Caco-2 (cell line): ENCODE measurements around the genes ANKLE1 and CCDC194.

DNA sequence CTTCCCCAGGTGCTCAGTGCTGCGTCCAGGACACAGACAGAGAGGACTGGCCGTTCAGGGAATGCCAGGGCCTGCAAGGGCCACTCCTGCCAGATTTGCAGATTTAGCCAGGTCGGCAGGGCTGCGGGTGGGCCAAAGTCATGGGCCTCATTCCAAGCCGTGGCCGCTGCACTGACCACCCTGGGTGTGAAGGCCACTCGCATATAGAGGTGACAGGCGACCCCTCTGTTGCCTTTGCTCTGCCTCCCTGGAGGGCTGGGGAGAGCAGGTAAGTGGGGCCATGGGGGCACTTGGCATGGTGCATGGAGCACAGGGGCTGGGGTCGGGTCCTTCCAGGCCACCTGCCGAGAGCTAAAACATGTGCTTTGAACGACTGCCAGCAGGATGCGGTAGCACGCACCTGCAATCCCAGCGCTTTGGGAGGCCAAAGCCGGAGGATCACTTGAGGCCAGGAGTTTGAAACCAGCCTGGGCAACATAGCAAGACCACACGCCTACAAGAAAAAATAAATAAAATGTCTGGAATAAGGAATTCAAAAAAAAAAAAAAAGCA lies 37.1 kb upstream of the USE1 start:
- PRO-cap, result no peak
- RRBS, result no CpG with 5 or more reads among the region's 16 CpGs

- PRO-cap, result no peak
- RRBS, result no CpG with 5 or more reads among the region's 27 CpGs
These were observed 13.3 kb upstream of the USE1 start for GRCh38 chr19:17201657-17202393.

- PRO-cap, result no peak
- RRBS, result no CpG with 5 or more reads among the region's 37 CpGs
These were observed 9.4 kb upstream of the USE1 start for GRCh38 chr19:17205510-17206422.

- PRO-cap, result bidirectional peak, plus-strand start at chr19:17282063, minus-strand start at chr19:17281789
- RRBS, result 15% methylated on average over 31 of the region's 70 CpGs
These were observed at the start of gene ANKLE1 for GRCh38 chr19:17281405-17282241. TSS of gene ANKLE1 (plus strand) at chr19:17281901.

- PRO-cap, result no peak
- RRBS, result 94% methylated on average over 2 of the region's 3 CpGs
These were observed 7.1 kb downstream of the ABHD8 start for GRCh38 chr19:17296200-17296519.

GRCh38 chr19:17390409-17391528 lies 3.2 kb downstream of the CCDC194 start:
- PRO-cap, result no peak
- RRBS, result 22% methylated on average over 29 of the region's 92 CpGs

DNA sequence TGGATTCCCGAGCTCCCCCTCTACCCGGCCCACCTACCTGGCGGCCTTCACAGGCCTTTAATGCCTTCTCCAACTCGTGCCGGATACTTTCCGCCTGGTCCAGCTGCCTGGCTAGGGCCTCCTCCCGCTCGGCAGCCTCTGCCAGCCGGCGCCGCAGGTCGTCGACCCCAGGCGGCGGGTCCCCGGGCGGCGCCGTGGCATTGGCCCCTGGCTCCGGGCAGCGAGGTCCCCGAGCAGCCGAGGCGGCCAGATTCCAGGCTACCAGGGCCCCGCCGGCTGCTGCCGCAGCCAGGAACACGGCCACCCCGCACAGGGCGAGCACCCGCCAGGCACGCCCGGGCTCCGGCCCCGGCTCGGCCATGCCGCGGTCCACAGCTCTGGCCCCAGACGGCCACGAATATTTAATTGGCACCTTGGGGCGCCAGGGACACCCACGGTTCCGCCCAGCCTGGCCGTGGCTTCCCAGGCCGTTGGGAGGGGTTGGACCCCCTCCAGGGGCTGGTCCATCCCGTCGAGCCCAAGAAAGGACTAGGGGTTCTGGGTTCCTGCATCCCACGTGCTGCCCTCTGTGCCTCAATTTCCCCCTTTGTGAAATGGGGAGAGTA lies at the start of gene CCDC194:
Gene CCDC194, minus strand, starts transcription at position 399 of the 605 bp plus-strand sequence.
- PRO-cap, result no peak
- RRBS, result 89% methylated on average over 29 of the region's 48 CpGs

DNA sequence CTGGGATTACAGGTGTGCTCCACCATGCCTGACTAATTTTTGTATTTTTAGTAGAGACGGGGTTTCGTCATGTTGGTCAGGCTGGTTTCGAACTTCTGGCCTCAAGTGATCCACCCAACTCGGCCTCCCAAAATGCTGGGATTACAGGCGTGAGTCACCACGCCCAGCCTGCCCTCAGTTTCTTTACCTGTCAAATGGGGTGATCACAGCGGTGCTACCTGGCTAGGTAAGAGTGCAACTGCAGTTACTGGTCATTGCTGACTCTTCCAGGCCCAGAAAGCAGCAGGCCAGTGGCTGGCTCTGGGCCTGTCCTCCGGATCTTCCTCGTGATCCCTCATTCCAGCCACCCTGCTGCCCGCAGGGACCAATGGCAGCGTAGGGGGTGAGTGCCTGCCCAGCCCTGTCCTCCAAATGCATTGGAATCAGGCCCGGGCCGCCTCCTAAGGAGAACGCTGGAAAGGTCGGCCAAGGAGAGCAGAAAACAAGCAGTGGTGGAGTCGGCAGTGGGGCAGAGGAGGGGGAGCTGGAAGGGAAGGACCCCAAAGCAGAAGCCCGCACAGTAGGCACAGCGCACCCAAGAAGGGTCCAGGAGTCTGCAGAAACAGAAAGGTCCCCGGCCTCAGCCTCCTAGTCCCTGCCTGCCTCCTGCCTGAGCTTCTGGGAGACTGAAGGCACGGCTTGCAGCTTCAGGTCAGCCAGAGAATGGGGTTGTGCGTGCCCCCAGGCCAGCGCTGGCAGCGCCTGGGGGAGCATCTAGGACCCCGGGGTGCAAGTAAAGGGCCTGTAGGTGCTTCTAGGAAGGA lies 1.8 kb upstream of the SLC27A1 start:
- PRO-cap, result no peak
- RRBS, result 89% methylated on average over 3 of the region's 24 CpGs

DNA sequence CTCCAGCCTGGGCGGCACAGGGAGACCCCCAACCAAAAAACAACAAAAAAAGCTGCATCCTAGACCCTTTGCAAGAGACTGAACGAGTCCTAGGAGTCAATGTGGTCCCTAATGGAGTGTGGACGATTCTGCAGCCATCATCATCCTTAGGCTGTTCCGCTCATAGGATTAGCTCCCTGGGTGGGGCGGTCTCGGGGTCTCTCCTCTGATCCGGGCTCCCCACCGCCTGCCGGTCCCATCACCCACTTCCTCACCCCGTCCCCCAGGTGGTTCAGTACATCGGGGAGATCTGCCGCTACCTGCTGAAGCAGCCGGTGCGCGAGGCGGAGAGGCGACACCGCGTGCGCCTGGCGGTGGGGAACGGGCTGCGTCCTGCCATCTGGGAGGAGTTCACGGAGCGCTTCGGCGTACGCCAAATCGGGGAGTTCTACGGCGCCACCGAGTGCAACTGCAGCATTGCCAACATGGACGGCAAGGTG lies 14.4 kb upstream of the PGLS start:
- PRO-cap, result no peak
- RRBS, result 95% methylated on average over 5 of the region's 33 CpGs

DNA sequence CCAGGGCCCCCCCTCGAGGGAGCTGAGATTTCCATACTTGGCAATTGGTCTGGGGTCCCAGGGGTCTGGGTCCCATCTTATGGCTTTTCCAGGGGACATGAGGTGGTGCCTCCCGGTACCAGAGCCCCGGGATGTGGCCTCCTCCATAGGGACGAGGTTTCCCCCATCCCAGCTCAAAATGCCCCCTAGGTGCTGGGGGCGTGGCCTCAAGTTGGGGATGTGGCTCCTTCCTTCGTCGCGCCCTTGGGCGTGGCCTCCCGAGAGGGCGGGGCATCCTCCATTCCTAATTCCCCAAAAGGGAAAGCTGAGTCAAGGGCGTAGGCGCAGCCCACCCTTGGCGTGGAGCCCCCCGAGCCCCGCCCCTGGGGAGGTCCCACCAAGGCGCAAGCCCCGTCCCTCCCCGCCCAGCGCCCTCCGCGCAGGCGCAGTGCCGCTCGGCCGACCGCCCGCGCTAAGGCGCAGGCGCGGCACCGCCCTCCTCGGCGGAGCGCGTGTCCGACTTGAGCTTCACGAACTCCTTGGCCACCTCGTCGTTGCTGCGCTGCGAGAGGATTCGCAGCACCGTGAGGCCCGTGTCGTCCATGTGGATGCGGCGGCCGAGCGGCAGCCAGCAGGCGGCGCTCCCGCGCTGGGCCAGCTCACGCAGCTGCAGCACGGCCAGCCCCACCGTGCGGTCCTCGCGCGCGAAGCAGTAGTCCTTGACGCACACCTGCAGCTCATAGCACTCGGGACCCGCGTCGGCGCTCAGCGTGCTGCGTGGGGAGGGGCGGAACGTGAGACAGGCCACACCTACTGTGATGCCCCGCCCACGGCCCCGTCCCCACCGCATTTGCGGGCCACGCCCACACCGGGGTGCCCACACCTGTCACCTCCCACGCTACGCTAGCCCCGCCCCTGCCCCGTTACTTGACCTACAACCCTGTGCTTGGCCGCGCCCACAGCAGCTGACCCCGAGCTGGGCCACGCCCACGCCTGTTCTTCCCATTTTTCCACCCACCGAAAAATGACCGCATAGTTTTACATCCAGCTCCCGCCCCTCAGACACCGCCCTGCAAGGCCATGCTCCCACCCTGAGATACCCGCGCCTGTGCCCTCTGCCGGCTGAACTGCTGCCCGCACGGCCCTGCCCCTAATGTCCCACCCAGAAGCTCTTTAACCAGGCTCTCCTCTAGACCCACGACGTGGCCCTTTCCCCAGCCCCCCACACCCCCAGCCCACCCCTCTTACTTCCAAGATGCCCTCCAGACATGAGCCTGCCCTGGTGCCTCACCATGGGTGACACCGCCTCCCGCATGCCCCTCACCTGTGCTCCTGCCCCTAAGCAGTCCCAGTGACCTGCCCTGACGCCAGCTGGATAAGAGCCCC lies 50.6 kb downstream of the COLGALT1 start:
- PRO-cap, result bidirectional peak, plus-strand start at position 470 of the sequence, minus-strand start at position 583 of the sequence; unidirectional peak, minus-strand start at position 720 of the sequence
- RRBS, result no CpG with 5 or more reads among the region's 103 CpGs

GRCh38 chr19:17687118-17687777 lies 906 bp downstream of the UNC13A start:
- PRO-cap, result no peak
- RRBS, result no CpG with 5 or more reads among the region's 25 CpGs

DNA sequence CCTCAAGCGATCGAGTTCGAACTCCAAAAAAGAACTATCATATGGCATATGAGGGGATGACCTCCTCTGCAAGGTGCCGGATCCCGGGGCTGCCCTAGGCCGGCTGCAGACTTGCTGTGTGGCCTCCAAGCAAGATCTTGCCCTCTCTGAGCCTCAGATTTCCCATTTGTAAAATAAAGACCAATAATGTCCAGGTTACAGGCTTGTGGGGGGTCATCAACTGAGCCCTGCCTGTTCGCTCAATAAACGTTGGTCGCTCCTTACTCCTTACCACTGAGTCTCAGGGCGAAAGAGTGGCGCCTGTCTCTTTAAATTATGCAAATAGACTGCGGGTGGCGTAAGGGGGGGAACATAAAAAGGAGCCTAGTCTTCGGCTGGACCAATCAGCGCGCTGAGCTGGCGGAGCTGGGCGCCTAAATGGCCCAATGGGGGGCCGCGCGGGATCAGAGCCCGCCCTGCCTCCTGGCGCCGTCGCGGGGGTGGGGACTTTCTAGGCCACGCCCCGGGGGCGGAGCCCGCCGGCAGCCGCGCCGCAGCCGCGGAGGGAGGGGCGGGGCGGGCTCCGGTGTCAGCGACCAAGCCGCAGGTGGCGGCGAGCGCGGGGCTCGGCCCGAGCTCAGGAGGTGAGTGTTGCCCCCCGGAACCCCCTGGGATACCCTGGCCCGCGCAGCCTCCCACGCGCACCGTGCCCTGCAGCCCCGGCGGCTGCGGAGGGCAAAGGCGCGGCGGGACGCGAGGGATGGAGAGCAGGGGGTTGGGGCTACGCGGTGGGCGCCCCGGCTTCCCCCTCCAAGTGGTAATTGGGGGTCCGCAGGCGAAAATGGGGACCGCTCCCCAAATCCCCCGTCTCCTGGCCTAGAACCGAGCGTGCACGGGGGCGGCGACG lies 3.8 kb upstream of the FCHO1 start:
- PRO-cap, result no peak
- RRBS, result 4% methylated on average over 34 of the region's 75 CpGs

DNA sequence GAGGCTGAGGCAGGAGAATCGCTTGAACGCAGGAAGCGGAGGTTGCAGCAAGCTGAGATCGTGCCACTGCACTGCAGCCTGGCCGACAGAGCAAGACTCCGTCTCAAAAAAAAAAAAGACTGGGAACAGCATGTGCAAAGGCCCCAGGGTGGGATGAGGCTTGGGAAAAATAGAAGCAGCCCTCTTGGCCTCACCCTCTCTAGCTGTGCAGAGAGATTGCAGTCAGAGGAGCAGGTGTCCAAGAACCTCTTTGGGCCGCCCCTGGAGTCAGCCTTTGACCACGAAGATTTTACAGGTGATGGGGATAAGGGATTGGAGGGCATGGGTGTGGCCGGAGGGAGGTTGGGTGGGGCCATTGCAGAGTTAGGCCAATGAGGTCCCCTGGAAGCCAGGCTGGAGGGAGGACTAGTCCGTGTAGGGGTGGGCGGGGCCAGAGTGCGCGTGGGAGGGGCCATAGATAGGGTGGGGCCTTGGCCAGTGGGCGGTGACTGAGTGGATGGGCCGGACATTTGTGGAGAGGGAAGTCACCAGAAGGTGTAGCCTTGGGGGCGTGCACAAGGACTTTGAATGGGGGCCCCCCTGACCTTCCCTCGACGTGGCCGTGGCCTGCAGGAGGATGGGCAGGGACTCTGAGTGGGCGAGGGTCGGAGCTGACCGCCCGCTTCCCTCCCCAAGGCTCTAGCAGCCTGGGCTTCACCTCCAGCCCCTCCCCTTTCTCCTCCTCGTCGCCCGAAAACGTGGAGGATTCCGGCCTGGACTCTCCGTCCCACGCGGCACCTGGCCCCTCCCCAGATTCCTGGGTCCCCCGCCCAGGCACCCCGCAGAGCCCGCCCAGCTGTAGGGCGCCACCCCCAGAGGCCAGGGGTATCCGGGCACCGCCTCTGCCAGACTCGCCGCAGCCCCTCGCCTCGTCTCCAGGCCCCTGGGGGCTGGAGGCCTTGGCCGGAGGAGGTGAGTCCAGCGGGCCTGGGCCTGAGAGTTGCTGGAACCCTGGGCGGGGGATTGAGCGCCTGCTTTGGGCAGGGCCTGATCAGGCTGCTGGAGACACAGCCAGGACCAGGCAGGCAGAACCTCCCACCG lies 16.7 kb upstream of the B3GNT3 start:
- PRO-cap, result no peak
- RRBS, result 95% methylated on average over 6 of the region's 46 CpGs

DNA sequence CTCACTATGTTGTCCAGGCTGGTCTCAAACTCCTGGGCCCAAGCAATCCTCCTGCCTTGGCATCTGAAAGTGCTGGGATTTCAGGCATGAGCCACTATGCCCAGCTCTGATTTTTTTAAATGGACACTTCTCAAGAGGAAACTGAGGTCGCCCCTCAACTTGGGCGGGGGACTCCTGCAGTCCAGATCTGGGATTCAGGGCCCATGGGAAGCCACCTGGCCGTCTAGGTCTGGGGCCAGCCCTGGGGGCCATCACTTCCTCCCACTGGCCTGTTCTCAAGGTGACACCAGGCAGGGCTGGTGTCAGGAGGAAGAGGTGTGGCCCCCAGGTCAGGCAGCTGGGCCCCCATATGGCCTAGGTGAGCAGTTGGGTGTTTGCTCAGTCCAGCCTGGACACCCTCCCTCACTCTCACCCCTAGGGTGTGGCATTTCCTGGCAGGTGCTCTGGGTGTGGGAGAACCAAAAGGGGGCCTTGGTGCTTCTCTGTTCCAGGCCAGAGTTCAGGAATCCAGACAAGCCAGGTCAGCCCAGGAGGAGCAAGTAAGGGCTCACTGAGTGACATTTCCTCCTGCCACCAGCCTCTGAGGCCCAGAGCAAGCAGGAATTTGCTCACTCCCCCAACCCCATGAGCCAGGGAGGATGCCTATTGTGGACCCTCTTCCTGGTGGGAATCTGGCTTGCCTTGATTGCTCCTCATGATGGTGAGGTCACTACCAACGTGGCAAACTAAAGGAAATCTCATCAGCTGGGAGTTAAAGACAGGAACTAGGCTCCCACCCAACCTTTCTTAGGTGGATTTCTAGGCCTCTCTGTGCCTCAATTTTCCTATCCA lies 1.6 kb downstream of the B3GNT3 start:
- PRO-cap, result no peak
- RRBS, result no CpG with 5 or more reads among the region's 4 CpGs

DNA sequence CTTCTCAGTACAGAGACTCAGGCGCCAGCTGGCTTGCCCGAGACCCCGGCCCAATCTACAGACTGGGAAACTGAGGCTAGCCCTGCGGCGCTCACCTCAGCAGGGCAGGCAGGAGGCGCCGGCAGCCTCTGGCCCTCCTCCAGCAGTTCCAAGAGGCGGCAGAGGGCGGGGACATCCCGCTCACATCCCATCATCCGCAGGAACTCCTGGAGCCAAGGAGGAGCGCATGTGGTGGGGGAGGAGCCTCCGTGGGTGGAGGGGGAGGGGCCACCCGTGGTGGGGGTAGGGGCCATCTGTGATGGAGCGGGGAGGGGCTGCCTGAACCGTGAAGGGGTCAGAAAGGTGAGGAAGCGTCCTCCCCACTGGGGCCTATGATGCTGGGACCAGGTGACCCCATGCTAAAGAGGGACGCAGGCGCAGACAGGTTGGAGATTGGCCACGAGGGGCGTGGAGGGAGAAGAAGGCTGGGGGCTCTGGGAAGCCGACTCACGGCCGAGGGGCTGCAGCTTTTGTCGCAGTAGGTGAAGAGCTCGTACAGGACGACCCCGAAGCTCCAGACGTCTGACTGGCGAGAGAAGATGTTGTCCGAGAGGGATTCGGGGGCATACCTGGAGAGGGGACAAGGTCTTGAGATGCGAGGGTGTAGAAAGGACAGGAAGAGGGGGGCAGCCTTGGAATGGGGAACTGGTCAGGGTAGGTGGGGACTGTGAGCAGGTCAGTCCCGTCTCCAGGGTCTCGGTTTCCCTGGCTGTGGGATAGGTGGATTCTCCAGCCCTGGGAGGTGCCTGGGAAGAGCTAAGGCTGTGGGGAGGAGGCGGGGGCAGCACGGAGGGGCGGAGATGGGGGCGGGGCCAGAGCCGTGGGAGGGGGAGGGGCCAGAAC lies 8.9 kb upstream of the INSL3 start:
- PRO-cap, result no peak
- RRBS, result 87% methylated on average over 5 of the region's 40 CpGs

- PRO-cap, result no peak
- RRBS, result no CpG with 5 or more reads among the region's 9 CpGs
These were observed 11.1 kb downstream of the JAK3 start for GRCh38 chr19:17836553-17837166.

DNA sequence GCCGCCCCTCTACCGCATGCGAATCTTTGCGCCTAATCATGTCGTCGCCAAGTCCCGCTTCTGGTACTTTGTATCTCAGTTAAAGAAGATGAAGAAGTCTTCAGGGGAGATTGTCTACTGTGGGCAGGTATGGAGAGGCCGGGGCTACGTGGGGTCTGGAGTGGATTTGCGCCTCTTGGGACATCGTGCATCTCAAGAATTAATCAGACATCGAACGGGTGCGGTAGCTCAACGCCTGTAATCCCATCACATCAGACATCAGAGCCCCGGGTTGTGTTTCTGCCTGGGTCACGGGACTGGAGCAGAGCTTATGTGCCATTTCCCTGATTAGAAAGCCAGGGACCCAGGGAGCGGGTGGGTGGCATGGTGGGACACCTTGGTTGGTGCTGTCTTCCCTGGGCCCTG lies 1.6 kb downstream of the RPL18A start:
- PRO-cap, result no peak
- RRBS, result no CpG with 5 or more reads among the region's 18 CpGs

- PRO-cap, result no peak
- RRBS, result no CpG with 5 or more reads among the region's 21 CpGs
These were observed 2.9 kb downstream of the RPL18A start for GRCh38 chr19:17862495-17863038.

- PRO-cap, result no peak
- RRBS, result no CpG with 5 or more reads among the region's 9 CpGs
These were observed 5.9 kb upstream of the SLC5A5 start for GRCh38 chr19:17865735-17866401.

GRCh38 chr19:17883535-17884102 lies 11.9 kb downstream of the SLC5A5 start:
- PRO-cap, result no peak
- RRBS, result 33% methylated on average over 3 of the region's 32 CpGs